Type B pancreatic cell (in vitro differentiated cells): ENCODE data around the genes MANEA, MMS22L and FAXC.

- PRO-cap = no peak
These were observed 101.3 kb upstream of the BACH2 start for GRCh38 chr6:90397867-90398385.

DNA sequence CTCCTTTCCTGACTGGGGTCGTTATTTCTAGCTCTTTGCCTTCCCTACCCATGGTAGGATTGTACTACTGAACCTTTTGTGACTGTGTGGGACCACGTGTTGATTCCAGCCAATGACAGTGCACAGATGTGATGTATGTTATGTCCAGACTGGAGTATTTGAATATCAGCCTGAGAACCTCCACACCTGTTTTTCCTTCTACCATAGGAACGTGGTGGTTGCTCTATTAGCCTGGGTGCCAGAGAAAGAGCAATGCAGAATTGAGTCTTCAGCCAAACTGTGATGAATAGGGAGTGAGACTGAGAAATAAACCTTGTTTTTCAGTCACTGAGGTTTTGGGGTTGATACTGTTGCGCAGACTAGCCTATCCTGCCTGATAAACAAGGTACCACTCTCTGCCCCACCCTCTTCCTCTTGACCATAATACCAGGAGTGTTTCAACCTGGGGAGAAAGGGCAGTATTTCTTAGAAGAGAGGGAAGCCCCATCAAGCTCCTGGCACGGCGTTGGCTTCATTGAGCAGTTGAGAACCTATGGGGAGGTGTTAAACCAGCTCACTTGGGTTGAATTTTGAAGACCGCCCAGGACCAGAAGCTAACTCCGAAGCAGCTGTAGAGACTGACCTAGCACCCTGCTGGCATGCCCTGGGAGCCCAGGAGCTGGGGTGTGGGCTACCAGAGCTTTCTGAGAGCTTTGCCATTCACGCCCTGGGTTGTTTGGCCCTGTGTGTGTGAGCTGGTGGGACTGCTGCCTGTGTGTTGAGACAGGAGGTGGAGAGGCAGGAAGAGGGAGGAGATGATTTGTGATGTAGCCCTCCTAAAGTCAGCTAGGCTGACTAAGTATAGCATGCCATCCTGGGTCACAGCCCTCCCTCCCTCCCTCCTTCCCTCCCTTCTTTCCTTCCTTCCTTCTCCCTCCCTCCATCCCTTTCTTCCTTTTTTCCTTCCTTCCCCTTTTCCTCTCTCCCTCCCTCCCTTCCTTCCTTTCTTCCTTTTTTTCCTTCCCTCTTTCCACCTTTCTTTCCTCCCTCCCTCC, 105.7 kb upstream of the BACH2 start:
- PRO-cap = no peak

DNA sequence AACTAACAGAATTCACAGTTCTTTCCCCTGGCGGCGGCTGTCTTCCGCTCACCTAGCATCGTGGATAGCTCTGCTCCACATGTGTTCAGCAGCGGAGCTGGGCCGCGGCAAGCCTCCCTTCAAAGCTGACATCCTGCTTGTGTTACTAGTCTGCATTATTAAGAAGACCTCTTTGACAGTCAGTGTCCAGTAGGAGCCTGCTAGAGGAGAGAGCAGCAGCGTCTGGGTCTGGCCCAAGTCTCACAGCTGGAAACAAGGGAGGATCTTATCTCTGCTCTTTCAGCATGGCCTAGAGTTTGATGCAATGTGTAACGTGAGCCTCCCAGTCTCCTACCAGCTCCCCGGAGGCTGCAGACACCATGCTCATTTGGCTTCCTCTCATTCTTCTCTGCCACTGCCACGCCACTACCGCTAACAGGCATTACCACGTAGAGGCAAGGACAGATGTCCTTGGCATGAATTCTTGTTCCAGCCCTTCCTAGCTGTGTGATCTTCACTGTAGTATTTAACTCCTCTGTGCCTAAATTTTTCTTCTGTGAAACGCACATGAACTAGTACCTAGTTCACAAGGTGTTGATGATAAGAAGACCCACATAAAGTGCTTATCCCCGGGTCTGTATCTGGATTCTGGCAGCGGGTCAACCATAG, 107.0 kb upstream of the BACH2 start:
- PRO-cap = no peak

- PRO-cap = no peak
These were observed 117.2 kb upstream of the BACH2 start for GRCh38 chr6:90413620-90414419.

DNA sequence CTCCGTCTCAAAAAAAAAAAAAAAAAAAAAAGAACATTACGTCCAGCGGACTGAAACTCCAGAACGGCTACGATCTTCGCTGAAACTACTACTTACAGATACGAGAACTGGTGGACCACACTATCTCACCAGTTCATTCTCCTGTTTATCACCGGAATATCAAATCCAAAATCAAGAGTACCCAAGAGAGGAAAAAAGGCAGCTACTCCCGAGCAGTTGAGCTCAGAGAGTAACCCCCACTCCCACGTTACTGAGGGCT, 573 bp downstream of the MAP3K7 start:
- PRO-cap = no peak

DNA sequence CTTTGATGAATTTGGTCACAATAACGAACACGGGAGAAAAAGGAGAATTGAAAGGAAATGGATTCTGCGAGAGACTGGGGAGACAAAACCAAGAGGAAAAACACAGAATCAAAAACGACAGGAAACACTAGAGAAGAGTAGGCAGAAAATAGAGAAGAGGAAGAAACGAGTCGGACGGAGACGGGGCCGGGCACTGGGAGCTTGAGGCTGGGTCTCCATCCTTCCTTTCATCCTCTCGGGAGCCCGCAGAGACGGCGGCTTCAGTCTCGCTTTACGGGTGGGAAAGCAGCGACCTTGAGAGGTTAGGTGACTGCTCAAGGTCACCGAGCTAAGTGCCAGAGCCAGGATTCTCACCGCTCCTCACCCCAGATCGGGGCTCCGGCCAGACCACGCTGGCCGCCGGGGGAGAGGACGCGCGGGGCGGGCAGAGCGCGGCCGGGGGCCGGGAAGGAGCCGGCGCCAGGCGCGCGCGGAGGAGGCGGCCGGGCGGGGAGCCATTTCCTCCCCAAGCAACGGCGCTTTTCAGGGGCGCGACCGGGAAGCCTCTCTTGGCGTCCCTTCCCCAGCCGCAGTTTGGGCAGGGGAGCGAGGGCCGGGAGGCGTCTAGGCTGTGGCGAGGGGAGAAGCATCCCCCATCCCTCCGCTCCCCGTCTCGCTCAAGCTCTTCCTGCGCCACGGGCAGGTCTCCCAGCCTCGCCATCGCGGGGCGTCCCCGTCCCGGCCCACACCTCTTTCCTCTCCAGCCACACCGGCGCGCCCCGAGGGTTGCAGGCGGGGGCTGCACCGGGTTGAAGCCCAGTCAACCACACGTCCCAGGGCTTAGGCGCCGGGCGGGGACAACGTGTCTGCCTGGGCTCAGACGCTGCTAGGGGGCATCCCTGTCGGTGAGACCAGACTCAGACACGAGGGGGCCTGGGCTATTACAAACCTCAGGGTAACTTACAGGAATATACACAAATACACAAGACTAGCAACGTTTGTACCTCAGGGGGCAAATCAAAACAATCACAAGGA, 24.1 kb upstream of the MAP3K7 start:
- PRO-cap = no peak

- PRO-cap = no peak
These were observed 114.4 kb upstream of the MAP3K7 start for GRCh38 chr6:90701242-90701700.

DNA sequence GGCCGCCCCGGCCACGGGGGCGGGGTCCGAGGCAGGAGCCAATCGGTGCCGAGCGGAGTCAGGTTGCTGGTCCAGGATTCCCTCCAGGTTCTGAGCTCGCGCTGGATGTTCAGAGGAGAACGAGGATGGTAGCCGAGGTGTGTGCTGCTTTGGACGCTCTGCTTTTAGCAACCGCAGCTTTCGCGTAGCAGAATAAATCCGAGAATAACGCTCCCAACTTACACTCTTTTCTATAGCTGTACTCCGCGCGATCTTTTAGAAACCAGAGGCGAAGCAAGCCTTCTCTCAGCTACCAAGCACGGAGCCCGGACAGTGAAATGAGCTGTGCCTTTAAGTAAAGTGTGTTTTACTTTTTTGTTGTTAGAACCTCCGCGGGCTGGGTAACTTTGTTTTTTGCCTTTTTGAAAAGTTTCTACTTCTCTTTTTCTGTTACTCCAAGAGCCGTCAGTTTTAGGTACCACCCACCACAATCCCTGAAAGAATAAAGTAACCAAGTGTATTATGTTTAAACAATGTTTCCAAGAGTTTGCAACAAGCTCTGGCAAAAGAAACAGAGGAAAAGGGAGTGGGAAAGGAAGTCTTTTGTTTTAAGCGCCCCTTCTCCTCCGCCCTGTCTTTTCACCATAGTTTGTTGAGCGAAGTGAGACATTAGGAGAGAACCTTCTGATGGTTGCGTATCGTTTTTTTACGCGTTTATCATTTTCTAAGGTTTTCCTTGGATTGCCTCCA, 515 bp upstream of the EPHA7 start:
- PRO-cap = bidirectional peak, plus-strand start at position 112 of the sequence, minus-strand start outside the sequence

DNA sequence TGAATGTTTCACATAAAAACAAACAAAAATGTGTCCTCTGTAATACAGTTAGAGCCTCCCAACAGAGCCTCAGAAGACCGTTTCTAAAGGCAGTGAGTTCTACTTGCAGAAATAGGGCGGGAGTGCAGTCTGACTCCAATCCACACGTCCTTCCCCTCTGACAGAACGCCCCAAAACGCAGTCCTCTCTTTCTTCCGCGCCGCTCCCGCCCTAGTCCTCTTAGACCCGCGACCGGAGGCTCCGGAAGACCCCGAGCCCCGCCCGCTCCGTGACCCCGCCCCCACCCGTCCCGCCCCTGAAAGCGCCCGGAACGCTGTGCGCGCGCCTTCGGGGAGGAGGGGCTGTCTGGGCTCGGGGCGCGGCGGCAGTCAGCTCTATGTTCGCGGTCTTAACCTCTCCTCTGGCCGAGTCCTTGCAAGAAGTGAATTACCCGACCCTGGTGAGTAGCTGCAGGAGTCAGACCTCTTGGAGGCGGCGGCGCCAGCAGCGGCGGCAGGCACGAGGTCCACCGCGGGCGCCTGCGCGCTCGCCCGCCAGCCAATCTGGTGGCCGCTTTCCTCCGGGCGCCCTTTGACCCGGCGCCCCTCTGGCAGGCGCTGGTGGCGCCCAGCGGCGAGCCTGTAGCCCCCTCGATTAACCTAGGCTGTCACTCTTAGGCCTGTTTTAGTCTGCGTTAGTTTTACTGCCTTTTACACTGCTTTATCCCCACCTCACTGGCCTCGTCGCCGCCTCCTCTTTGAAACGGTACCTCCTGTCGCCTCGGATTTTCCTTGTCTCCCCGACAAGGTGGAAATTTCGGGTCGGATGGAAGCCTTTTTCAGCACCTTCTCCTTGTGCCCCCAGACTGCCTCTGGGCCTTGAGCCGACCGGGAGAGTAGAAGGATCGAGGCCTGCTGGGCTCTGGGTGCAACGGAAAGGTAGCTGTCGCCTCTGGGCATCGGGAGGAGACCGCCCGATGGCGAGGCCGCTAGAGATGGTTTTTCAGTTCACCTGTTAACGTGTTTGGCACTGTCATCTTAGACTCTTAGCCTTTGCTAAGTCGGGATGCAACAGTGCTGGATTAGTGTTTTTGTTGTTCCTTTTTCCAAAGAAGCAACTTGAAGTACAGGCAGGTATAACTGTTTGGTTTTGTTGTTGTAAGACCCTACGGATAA, at the start of gene MANEA:
MANEA (plus strand) TSS at position 336 of the 1,154 bp plus-strand sequence.
- PRO-cap = bidirectional peak, plus-strand start at position 344 of the sequence, minus-strand start at position 212 of the sequence; bidirectional peak, plus-strand start at position 456 of the sequence, minus-strand start at position 423 of the sequence; unidirectional peak, minus-strand start at position 738 of the sequence

DNA sequence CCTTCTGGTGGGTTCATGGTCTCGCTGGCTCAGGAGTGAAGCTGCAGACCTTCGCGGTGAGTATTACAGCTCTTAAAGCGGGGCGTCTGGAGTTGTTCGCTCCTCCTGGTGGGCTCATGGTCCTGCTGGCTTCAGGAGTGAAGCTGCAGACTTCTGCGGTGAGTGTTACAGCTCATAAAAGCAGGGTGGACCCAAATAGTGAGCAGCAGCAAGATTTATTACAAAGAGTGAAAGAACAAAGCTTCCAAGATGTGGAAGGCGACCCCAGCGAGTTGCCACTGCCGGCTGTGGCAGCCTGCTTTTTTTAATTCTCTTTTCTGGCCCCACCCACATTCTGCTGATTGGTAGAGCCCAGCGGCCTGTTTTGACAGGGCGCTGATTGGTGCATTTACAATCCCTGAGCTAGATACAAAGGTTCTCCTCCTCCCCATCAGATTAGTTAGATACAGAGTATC, 244.3 kb downstream of the FUT9 start:
- PRO-cap = no peak

- PRO-cap = no peak
These were observed 1.4 kb downstream of the UFL1 start for GRCh38 chr6:96523109-96523367.

DNA sequence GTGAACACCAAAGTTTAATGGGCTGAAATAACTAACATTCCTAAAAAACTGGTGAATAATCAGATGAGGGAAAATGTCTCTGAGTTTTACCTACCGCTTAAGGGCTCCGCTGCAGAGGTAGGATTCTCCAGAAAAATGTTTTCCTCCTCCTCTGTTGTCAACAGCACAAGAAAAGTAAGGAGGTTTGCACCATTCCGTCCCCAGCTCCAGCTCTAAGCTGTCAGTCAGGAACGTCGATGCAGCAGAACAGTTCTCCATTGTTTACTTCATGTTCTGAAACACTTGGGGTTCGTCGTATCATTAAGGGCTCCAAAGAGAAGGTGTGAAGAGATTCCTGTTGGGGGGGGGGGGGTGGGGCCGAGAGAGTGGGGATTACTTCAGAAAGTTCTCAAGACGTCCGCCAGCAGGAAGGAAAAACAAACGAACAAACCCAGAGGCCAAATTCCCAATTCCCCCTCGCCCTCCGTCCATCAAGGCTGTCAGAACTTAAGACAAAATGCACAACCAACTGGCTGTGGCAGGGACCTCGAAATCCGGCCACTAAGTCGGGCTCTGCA, 718 bp downstream of the MMS22L start:
- PRO-cap = no peak

GRCh38 chr6:97282777-97283844, at the start of gene MMS22L:
Gene MMS22L (minus strand): TSS chr6:97283216.
- PRO-cap = unidirectional peak, minus-strand start at chr6:97283210

DNA sequence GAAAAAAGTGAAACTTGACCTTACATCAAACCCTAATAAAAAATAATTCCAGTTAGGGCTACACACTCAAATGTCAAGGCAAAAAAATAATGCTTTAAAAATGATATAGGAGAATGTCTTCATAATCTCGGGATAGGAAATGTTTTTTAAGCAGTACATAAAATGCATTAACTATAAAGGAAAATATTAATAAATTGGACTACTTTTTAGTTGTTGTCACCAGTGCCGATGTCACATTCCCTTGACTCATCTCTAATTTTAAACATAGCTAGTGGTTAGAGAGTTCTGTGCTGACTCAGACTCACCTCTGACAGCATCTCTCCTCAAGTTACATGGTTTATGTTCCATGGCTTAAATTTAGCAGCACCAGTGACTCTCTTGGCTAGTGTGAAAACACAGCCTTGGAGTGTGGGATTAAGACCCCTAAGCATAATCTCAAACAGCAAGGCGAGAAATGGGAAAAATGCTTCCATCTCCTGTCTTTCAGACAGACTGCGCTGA, 311.8 kb upstream of the MMS22L start:
- PRO-cap = no peak

DNA sequence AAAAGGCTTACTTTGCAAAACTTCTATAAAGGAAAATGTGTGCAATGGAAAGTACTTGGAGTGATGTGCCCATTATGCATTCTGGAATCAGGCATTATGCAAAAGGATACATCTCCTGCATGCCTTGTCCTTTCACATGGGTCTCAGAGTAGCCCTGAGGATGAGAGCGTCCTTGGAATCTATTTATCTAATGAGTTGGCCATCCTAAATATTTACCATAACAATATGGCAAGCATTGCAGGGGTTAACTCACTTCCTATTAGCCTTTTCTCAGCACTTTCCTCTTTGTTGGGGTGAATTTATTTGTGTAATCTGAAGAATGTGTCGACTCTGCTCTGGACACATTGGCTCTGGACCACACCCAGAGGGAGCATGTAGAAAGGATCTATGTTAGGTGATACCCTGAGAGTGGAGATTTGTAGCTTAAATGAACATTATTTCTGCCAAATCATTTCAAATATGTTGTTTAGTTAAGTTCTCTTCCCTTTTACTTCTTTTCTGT, 756.9 kb upstream of the MMS22L start:
- PRO-cap = no peak

DNA sequence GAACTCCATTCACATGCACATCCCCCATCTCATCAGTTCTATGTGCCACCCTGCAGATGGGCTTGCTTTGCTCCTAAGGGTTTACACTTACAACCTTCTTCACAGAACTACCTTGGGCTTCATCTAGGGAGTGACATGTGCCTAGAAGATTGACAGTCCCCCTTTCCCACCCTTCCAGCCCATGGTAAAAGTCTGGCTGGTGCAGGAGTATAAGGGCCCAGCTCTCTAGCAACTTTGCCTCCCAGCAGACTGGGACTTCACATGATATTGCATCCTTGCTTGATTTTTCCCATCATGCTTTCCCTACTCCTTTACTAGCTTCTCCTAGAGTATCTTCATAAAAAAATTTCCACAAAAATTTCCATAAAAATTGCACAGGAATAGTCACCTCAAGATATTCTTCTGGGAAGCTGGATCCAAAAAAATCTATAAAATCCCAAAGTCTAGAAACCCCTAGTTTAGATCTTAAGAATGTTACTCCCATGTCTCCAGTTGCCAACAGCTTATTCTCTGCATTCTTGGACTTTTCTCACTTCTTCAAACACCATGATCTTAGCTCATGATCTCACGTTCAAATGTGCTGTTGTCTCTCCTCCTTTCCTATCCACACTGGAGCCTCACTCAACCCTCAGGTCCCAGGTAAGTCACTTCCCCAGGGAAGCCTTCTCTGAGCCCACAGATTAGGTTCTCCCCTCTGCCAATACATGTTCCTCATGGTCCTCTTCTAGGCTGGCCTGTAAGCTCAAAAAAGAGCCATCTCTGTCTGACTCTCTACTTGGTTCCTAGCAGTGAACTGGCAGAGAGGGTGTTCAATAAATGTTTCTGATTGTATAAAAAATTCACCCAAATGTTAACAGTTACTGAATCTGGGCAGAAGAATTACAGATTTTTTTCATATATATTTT, 24.6 kb downstream of the FBXL4 start:
- PRO-cap = no peak

DNA sequence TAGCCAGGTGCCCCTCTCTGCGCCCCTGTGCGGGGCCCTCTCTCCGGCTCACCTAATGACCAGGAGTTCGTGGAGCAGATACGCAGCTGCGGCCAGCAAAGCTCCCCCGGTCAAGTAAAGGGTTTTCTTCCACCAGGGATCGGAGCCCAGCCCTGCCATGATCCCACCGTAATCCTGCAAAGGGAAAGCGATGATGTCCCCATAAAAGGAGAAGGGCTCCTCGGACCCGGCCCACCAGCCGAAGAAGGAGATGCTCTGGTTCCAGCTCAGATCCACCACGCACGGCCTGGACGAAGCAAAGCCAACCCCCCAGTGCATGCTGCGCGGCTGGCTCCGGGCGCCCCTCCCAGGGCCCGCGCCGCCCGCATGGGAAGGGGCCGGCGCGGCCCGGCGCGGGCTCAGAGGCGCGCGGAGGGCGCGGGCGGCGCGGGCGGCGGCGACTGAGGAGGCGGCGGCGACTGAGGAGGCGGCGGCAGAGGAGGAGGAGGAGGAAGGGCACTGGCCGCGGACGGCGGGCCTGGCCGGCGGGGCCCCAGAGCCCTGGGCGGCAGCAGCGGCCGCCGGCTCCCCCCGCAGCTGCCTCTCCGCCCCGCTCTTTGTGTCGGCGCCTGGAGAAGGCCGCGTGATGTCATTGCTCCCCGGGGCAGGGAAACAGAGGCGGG, at the start of gene FAXC:
FAXC (minus strand) TSS at position 620 of the 662 bp plus-strand sequence.
- PRO-cap = bidirectional peak, plus-strand start at position 401 of the sequence, minus-strand start at position 244 of the sequence; bidirectional peak, plus-strand start outside the sequence, minus-strand start at position 590 of the sequence

- PRO-cap = no peak
These were observed 1.1 kb downstream of the USP45 start for GRCh38 chr6:99514019-99514548.

GRCh38 chr6:99613369-99614512, 7.1 kb downstream of the PRDM13 start:
- PRO-cap = no peak

DNA sequence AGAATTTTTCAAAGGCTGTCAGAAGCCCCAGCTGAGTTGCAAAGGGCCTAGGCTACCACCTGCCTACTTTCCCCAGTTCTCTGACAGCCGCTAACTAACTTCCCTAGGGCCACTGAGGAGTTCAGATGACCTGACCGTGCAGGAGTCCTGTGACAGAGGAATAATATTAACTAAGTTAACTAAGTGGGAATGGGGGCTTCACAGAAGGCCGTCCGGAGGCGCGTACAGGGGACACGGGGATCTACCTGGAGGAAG, 884 bp downstream of the MCHR2 start:
- PRO-cap = no peak